ENCODE results near the gene MAVS.

- PRO-cap = no peak
These were observed 52.2 kb downstream of the ATRN start for GRCh38 chr20:3522953-3523497.

- PRO-cap = unidirectional peak, plus-strand start at chr20:3679310
These were observed 2.7 kb downstream of the ADAM33 start for GRCh38 chr20:3679120-3679407.

- PRO-cap = no peak
These were observed 6.4 kb upstream of the ADAM33 start for GRCh38 chr20:3688157-3688759.

DNA sequence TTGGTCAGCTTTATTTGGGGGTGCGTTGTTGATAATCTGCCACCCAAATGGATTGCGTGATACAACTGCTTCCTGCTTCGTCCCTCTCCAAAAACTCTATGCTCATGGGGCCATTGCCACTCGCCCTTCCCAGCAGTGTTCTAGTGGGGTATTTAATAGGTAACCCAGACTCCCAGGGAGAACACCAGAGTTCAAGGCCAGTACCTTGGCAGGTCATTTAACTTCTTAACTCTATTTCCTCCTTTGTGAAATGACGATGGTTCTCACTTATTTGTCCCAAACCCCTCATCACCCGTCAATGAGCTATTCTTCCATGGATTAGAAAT lies 467 bp upstream of the SPEF1 start:
- PRO-cap = no peak

DNA sequence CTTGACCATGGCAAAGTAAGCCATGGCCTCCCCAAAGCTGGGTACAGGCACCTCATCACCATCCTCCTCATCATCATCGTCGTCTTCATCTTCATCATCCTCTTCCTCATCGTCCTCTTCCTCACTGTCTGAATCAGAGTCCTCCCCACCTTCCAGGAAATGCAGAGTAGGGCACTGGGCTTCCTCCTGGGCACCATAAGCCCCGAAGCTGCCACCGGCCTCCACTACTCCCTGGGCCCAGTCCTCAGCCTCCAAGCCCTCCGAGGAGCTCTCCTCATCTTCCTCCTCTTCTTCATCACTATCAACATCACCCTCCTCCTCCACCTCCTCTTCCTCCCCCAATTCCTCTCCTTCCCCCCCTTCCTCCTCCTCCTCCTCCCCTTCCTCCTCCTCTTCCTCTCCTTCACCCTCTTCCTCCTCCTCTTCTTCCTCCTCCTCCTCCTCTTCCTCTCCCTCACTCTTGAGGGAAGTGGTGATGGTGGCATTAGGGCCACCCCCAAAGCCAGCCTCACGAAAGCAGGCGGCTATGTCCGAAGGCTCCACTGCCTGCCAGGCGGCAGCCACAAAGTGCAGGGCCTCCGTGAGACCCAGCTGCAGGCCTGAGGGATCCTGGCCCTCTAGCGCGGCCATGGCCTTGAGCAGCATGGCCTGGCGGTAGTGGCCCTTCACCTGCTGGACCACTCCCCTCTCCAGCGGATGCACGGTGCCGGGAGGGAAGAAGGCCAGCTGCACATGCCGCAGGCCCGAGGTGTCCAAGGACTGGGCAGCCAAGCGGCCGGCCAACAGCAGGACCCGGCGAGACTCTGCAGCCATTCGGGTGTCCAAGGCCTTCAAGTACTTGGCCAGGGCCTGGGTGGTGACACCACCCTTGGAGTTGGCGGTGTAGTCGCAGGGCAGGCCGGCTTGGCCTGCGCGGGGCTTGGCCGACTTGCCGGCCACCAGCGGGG lies 1.4 kb downstream of the CENPB start:
- PRO-cap = no peak

GRCh38 chr20:3843495-3844019 lies 3.1 kb upstream of the MAVS start:
- PRO-cap = no peak

GRCh38 chr20:3846548-3846765 lies 177 bp upstream of the MAVS start:
- PRO-cap = bidirectional peak, plus-strand start at chr20:3846878, minus-strand start at chr20:3846729

DNA sequence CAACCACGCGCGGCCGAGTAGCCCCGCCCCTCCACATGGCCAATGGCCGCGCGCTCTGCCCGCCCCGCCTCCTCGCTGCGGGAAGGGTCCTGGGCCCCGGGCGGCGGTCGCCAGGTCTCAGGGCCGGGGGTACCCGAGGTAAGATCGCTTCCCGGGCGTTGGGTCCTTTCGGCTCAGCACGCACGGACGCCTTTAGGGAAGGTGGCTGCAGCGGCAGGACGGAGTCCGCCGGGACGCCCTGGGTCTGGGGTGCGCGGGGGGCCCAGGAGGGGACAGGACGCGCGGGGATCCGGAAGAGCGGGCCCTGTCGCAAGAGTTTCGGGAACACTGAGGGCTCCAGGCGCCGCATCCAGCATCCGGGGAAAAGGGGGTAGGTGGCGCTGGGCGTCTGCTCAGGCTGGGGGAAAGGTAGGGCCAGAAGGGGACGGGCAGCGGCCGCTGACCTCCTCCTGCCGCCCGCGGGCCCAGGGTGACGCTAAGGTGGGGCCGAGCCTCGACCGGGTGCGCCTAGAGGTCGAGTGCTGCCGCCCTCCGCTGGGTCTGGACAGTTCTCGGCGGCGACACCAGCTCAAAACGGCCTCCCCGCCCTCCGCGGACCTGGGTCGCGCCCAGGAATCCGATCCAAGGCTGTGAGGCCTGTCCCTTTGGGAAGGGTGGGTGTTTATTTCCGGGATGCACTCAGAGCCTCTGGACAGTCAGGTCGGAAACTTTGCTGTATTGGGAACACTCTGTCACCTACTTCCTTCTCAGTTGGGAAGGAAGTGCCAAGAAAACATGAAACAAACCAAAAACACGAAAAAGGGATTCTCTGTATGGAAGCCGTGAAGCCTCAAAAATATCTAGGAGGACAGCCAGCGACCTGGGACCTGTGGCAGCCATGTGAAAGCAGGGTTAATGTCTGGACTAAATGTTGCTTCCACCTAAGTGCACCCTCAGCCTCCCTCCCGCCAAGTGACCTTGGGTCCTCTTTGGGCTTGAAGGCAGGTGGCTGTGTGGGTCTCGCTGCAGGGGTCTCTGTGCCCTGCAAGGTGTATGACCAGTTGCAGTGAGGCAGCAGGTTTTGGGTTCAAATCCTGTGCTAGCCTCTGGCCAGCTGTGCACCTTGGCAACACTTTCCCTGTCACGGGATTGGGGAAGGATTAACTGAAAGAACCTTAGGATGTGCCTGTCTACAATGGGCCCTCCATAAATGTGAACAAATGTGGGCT lies at the start of gene MAVS:
Gene MAVS, plus strand, starts transcription at position 69 of the 1,208 bp plus-strand sequence.
- PRO-cap = bidirectional peak, plus-strand start at position 113 of the sequence, minus-strand start outside the sequence; bidirectional peak, plus-strand start at position 692 of the sequence, minus-strand start at position 542 of the sequence

DNA sequence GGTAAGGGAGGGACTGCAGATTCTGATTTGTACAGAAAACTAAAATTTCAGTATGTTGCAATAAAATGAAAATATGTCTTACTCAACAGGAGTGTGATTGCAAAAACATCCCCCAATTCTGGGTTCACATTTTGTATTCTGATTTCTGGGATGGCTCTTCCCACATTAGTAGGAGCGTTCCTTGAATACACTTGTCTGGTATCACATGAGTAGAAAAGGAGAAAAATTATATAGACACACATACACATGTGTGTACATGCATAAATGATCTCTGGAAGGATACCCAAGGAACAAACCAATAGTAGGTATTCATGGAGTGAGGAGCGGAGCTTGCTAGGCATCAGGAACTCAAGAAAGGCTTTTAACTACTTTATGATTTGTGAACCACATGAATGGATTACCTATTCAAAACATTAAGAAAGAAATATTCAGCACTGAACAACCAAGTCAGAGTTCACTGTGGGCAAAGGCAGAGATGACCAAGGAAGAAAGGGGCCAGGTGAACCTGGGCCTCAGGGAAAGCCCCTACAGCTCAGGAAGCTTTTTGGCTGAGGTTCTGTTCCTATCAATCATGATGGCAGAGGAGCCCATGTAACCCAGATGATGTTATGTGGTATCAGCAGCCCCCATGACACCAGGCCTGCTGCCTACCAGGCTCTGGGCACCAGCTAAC lies 40.8 kb downstream of the PANK2 start:
- PRO-cap = no peak

DNA sequence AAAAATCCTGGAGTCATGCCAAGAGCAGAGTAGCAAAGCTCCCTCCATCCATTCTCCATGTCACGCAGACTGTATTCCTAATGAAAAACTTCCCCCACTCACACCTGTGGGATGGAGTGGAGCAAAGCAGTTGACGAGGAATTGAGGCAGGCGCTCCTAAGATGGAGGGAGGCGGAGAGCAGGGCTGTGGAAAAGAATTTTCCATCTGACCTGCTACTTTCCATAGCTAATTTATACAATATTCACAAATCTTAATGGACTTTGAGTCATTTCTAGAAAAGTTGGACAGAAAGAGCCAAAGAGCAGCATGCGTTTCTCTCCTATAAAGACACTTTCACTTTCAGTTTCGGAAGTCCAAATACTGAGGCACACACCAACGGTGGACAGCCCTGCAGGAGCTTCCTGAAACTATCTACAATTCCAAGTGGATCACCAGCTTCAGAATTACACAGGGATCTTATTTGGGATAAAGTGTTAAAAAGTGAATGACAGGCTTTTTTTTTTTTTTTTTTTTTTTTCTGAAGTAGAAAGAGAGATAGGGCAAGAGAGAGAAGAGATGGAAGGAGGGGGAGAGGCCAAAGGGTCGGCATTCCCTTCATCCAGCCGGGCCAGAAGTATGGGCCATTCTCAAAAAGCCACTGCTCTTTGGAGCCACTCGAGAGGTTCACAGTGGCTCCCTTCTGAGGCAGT lies 43.5 kb downstream of the PANK2 start:
- PRO-cap = no peak

DNA sequence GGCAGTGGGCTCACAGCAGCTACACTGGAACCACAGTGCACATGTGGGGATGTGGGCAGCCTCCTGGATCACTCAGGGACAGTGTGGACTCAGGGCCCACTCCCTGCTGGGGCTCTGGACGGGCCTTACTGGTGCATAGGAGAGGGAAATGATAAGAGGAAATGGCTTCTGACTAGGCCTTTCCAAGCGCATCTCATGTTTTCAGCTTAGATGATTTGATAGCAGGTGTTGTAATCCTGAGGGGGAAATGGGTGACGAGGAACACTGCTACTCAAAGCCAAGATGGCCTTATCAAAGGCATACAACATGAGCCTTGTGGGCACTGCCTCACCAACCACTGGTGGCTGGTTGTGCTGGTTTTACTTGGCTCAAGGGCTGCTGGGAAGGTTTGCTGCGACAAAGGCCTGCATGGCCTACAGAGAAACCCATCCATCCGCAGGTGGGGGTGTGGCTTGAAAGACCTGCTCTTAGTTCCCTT lies 44.1 kb downstream of the PANK2 start:
- PRO-cap = no peak

DNA sequence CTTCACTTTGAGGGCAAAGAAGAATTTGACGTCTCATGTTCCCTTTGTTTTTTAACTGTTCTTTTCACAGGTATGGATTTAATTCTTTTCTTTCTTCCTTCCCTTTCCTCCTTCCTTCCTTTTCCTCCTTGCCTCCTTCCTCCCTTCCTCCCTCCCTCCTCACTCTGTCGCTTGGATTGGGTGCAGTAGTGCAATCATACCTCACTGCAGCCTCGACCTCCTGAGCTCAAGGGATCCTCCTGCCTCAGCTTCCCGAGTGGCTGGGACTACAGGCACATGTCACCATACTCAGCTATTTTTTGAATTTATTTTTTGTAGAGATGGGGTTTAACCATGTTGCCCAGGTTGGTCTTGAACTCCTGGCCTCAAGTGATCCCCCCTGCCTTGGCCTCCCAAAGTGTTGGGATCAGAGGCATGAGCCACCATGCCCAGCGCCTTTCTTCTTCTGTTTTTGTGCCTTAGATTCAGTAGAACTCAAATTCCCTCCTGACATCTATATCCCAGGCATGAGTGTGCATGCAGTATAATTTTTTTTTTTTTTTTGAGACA lies 29.2 kb downstream of the RNF24 start:
- PRO-cap = no peak

DNA sequence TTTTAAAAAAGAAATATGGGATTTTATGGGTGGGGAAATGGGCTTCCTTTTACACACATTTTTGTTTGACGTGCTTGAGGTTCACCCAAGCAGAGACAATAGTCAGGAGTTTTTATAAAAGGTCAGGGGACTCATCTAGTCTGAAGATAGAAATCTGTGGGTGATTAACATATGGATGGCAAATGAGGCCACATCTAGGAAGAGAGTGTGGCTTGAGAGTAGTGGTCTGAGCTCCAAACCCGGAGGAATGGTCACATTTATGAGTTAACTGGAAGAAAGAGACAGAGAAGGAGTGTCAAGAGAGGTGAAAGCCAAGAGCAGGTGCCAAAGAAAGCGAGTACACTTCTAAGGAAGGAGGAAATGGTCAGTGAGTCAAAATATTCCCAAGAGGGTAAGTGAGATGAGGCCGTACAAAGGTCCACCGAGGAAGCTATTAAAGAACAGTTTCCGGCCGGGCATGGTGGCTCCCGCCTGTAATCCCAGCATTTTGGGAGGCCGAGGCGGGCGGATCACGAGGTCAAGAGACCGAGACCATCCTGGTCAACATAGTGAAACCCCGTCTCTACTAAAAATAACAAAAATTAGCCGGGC lies 28.8 kb upstream of the SMOX start:
- PRO-cap = no peak

DNA sequence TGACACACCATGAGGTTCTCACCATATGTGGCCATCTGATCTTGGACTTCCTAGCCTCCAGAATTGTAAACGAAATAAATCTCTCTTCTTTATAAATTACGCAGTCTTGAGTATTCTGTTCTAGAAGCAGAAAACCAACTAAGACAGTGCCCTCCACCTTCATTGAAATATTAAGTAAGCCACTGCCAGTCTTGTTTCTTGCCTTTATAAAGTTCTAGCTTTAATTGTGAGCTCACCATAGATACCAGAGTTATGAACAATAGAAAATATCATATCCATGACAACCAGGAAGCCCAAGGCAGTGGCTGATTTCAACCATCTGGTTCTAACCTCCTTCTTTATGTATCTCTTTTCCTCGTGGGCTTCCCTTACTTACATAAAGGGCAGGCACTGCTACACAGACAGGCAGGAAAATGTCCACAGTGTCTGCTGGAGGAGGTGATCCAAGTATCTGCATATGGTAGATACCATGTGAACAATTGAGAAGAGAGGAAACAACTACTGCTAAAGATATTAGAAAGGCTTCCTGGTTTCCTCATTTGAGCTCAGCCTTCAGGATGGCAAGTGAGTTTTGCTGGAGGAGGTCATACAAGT lies 29.8 kb upstream of the PRNP start:
- PRO-cap = no peak

DNA sequence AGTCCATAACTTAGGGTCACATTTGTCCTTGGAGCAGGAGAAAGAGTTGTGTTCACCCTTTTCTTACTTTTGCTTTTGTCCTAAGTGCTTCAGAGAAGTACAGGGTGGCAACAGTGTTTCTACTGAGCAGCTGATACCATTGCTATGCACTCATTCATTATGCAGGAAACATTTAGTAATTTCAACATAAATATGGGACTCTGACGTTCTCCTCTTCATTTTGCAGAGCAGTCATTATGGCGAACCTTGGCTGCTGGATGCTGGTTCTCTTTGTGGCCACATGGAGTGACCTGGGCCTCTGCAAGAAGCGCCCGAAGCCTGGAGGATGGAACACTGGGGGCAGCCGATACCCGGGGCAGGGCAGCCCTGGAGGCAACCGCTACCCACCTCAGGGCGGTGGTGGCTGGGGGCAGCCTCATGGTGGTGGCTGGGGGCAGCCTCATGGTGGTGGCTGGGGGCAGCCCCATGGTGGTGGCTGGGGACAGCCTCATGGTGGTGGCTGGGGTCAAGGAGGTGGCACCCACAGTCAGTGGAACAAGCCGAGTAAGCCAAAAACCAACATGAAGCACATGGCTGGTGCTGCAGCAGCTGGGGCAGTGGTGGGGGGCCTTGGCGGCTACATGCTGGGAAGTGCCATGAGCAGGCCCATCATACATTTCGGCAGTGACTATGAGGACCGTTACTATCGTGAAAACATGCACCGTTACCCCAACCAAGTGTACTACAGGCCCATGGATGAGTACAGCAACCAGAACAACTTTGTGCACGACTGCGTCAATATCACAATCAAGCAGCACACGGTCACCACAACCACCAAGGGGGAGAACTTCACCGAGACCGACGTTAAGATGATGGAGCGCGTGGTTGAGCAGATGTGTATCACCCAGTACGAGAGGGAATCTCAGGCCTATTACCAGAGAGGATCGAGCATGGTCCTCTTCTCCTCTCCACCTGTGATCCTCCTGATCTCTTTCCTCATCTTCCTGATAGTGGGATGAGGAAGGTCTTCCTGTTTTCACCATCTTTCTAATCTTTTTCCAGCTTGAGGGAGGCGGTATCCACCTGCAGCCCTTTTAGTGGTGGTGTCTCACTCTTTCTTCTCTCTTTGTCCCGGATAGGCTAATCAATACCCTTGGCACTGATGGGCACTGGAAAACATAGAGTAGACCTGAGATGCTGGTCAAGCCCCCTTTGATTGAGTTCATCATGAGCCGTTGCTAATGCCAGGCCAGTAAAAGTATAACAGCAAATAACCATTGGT lies 13.2 kb downstream of the PRNP start:
- PRO-cap = no peak

DNA sequence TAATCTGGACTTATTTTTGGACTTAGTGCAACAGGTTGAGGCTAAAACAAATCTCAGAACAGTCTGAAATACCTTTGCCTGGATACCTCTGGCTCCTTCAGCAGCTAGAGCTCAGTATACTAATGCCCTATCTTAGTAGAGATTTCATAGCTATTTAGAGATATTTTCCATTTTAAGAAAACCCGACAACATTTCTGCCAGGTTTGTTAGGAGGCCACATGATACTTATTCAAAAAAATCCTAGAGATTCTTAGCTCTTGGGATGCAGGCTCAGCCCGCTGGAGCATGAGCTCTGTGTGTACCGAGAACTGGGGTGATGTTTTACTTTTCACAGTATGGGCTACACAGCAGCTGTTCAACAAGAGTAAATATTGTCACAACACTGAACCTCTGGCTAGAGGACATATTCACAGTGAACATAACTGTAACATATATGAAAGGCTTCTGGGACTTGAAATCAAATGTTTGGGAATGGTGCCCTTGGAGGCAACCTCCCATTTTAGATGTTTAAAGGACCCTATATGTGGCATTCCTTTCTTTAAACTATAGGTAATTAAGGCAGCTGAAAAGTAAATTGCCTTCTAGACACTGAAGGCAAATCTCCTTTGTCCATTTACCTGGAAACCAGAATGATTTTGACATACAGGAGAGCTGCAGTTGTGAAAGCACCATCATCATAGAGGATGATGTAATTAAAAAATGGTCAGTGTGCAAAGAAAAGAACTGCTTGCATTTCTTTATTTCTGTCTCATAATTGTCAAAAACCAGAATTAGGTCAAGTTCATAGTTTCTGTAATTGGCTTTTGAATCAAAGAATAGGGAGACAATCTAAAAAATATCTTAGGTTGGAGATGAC lies 14.2 kb downstream of the PRNP start:
- PRO-cap = no peak

DNA sequence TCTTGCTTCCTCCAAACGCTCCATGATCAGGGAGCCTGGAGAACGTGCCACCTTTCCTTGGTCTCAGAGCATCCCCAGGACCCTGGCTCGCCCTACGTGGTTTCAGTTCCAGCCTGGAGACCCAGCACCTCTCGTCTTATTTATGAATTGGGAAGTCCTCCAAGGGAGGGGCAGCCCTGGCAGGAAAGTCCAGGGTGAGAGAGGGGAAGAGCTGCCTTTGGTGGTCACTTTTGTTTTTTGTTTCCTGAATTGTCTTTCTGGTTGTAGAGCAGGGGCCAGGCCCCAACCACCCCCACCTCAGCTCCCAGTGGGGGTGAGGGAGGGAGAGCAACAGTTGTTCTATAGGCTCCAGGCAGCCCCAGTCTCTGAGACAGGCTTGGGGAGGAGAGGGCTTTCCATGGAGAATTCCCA lies 12.9 kb downstream of the RASSF2 start:
- PRO-cap = no peak

DNA sequence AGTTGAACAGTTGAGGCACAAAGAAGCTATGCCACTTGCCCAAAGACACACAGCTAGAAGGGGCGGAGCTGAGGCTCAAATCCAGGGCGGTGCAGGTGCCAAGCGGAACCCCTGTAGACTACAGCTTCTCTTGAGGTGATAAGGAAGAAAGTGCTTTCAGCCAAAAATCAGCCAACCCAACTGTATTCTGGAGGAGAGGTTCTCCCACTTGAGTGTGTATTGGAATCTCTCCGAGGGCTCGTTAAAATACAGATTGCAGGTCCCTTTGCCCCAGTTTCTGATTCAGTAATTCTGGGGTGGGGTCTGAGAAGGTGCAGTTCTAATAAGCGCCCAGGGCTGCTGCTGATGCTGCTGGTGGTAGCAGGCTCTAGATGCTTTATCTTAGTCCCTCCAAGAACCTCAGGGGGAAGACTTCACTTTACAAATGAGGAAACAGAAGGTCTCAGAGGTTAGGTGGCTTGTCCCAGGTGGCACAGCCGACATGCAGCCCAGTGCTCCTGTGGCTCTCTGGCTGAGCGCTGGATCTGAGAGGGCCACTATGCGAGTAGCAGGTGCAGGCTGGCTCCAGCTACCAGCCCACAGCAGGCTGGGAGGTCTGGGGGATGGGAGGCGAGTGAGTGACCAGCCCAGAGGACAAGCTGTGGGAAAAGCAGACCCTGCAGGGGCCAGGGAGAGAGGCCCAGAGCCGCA lies 10.9 kb downstream of the RASSF2 start:
- PRO-cap = no peak

DNA sequence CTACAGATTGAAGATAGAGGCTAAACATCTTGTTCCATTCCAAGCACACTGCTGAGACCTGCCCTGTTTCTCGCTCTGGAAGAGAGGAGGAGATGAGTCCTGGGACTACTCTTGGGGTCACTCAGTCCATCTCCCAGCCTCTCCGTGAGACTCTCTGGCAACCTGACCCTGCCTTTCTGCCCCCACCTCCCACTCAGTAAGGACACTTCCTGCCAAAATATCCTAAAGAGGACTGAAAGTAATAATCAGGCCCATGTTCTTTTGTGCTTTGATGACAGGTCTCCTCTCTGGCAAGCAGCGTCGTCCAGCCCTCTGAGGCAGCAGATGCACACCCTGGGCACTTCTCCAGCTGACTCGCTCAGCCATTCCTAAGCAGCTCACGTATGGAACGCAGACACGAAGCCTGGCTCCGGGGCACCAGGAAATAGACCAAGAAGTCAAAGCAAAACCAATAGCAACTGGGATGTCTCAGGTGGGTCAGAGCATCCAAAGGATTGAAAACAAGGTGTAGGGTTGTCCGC lies 2.6 kb downstream of the RASSF2 start:
- PRO-cap = unidirectional peak, plus-strand start at position 371 of the sequence

- PRO-cap = unidirectional peak, minus-strand start at chr20:4905388
These were observed 81.7 kb upstream of the RASSF2 start for GRCh38 chr20:4905129-4905562.

Data from trachea (tissue), 1 donor.